Jejunum (tissue), 1 donor: Measurements from ENCODE around the genes KRTAP10-7, KRTAP12-2, KRTAP12-1 and UBE2G2.

- PRO-cap = no peak
Observed at GRCh38 chr21:44574827-44575276, 1.3 kb downstream of the KRTAP10-4 start.

DNA sequence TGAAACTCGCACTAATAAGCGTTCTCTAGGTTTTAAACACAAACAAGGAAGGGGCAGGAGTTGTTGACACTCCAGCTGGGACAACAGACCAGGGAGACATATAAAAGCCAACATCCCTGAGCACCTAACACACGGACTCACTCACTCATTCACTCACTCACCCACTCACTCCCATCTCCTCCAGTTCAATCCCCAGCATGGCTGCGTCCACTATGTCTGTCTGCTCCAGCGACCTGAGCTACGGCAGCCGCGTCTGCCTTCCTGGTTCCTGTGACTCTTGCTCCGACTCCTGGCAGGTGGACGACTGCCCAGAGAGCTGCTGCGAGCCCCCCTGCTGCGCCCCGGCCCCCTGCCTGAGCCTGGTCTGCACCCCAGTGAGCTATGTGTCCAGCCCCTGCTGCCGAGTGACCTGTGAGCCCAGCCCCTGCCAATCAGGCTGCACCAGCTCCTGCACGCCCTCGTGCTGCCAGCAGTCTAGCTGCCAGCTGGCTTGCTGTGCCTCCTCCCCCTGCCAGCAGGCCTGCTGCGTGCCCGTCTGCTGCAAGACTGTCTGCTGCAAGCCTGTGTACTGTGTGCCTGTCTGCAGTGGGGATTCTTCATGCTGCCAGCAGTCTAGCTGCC lies at the start of gene KRTAP10-7:
KRTAP10-7 (plus strand) TSS at position 173 of the 621 bp plus-strand sequence.
- PRO-cap = no peak

- PRO-cap = no peak
Observed at GRCh38 chr21:44666600-44667320, at the start of gene KRTAP12-2. Gene KRTAP12-2, minus strand, starts transcription at chr21:44666927.

GRCh38 chr21:44681920-44682457 lies at the start of gene KRTAP12-1:
Gene KRTAP12-1, minus strand, starts transcription at chr21:44682163.
- PRO-cap = no peak

DNA sequence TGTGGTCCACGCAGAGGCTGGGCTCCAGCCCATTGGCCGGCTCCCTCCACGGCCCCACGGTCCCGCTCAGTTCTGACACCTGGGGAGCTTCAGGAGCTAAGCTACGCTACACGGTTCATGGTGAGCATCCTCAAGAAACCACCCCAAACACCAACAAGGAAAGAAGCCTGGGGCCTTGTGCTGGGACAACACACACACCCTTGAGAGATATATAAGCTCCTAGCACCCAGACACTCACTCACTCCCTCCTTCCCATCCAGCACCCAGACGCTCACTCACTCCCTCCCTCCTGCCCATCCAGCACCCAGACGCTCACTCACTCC lies 254 bp upstream of the KRTAP10-12 start:
- PRO-cap = no peak

DNA sequence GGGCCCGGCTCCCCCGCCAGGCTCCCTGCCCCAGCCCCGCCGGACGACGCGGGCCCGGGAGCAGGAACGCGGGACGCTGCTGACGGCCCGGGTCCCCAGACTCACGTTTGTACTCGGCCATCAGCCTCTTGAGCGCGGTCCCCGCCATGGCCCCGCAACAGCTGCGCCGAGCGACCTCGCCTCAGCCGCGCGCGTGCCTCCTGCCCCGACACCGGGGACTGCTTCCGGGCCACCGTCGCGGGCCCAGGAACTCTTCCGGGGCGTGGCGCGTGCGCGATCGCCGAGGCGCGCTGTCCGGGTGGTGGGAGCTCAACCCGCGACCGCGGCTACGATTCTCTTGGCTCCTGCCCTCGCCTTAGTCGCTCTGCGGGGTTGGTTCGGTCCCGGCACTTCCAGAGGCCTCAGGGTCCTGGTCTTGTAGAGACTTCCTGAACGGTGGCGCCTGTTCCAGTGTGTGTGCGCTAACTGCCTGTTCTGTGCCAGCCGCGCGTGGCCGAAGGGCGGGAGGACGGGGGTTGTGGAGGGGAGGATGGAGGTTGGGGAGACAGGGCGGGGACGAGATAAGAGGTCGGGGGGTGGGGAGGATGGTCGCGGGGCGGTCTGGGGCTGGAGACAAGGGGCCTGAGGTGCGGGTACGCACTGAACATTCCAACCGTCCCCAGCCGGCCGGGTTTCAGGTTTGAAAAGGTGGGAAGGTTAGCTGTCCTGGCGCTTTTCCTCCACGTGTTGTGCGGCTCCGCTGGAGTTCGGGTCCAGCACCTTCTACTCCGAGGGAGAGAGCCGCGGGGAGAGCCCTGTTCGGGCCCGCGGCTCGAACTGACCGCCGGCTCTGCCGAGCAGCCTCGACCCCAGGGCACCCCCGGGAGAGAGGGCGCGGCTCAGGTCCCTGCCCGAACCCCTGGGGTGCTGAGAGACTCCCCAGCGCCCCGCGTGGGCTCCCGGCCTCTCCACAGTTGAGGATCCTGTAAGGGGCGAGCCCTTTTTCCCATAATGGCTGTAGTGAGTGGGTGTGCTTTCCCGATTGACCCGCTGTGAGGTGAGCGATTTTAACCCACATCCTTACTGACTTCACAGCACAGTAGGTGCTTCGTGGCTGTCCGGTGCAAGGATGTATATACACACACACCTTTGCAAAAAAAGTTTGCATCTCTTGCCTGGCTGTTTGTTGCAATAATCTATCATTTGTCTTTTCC lies at the start of gene UBE2G2:
UBE2G2 (minus strand) TSS at position 220 of the 1,193 bp plus-strand sequence.
- PRO-cap = bidirectional peak, plus-strand start at position 277 of the sequence, minus-strand start at position 220 of the sequence

DNA sequence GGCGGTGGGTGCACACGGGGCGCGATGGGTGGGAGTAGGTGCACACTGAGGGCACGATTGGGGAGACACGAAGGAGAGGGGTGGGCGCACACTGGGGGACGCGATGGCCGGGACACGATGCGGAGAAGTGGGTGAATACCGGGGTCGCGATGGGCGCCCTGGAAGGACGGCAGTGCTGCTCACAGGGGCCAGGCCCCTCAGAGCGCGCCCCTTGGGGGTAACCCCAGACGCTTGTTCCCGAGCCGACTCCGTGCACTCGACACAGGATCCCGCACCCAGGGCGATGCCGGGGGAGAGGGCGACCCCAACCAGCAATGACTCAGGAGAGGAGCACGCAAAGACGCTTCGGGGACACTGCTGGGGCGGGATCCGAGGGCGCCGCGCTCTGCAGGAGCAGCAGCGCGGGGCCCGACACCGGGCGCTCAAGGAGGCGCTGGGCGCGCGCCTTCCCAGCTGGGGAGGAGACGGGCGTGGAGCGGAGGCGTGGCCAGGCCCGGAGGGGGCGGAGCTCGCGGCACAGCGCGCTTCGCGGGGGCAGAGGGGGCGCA lies 546 bp downstream of the SUMO3 start:
- PRO-cap = unidirectional peak, minus-strand start at position 424 of the sequence

- PRO-cap = no peak
Observed at GRCh38 chr21:44851138-44851866, 22.2 kb downstream of the PTTG1IP start.

DNA sequence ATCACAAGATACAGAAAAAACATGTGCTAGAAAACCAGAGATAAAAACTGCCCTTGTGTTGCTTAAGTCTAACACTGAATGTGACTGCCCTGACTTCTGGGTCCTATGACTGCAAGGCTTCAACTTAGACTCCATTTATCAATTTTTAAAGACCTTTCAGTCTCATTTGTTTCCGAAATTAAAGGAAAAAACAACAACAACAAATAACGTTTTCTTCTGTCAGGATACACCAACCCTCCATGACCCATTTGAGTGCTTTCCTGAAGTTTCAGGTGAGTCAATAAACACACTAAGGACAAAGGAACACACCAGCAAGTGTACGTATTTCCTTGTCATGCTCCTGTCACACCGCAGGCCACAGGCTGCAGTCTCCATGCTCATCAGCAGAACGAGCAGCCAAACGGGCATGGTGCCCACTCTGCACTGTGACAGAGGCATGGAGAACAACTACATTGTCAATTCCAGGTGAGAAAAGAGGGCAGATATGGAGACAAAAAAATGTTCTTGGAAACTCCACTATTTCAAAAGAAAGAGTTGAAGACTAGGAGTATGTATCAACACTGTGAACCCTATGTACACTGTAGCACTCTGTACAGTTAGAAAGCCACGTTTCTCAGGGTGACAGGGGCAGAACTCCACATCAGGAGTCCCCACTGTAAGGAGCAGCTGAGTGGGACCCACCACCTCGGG lies 2.7 kb downstream of the PTTG1IP start:
- PRO-cap = no peak

DNA sequence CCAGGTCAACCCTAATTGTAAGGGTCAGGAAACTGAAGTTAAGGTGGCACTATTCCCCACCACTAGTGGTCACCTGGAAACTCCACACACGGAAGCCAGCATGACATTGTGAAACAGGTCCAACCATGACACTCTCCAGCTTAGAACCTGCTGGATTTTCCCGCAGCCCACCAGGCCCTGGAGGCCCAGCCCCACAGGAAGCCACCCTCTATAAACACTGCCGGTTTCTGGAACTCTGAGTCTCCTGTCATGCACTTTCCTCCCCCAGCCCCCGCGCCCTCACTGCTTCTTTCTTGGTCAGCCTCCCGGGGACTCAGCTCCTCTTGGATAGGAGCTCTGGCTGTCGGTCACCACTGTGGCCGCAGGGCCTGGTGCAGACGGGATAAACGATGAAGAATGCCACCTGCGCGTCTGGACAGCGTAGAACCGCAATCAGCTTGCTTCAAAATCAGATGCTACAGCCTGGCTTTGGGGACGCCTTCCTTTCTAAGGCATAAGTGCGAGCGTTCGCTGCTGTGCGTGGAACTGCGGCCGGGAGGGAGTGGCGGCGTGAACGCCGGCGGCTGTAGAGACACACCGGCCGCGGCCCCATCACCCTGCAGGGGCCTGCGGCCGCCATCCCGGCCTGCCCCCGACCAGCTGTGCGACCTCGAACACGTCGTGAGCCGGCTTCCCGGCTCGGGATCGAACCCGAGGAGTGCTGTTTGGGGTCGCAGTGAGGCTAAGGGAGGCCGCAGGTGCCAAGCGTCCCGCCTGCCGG lies 859 bp downstream of the PTTG1IP start:
- PRO-cap = no peak

DNA sequence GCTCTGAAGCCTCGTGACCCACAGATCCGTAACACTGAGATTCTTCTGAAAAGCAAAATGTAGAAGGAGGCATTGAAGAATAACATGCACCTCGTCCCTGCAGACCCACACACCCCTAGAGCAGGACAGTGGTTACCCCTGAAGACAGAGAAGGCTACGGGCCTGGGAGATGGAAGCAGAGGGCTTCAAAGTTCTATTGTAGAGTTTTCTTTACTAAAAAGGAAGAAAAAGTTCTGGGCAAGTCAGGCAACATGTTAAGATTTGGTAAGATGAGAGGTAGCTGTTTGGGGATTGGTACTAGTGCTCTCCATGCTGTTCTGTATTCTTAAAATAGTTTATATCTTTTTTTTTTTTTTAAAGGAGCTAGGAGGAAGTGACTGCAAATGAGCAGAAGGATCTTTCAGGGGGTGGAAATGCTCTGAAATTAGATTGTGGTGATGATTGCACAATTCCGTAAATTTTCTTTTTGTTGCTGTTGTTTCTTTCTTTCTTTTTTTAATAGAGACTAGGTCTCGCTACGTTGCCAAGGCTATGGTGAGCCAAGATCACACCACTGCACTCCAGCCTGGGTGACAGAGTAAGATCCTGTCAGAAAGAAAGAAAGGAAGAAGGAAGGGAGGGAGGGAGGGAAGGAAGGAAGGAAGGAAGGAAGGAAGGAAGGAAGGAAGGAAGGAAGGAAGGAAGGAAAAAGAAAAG lies 4.2 kb upstream of the ITGB2 start:
- PRO-cap = no peak

DNA sequence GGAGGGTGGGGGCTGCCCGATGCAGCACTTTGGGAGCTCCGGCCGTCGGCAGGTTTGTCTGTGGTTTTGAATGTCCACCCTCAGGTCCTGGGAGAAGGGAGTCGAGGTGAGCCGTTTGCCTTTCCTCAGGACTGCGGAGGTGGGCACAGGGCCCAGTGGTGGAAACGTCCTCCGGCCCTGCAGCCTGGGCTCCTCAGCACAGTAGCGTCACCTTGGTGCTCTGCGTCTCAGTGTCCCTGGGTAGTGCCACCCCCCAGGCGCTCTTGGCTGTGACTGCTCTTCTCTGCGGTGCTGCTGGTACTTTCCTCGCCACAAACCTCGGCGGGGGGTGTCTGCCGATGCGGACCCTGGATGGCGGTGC lies 14.6 kb downstream of the SLX9 start:
- PRO-cap = no peak

DNA sequence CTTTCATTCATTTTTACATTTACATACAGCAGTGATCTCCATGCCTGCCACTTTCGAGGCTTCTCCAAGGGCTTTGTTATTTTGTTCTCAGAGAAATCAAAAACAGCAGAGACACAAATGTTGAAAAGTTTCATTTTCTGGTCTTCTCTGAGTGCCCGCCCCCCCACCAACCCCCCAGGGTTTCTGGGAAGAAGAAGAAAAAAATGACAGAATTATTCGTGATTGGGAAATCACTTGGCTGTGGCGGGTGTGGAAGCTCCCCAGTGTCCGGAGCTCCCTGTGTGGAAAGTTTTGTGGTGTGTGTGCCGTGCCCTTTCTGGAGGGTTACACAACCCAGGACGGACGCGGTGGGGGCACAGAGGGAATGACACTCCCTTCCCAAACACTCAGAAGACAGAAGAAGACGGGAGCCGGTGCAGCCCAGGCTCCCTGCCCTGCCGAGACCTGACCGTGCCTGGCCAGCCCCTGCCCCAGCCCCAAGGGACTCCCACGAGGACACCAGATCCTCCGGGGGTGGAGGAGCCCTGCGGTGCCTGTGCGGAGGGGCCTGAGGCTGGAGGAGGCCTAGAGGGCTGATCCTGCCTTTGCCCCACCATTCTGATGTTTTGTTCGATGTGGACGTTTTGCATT lies 33.1 kb upstream of the ADARB1 start:
- PRO-cap = unidirectional peak, plus-strand start at position 396 of the sequence

- PRO-cap = no peak
Observed at GRCh38 chr21:45063978-45064326, 10.4 kb upstream of the ADARB1 start.

- PRO-cap = no peak
Observed at GRCh38 chr21:45175447-45176553, 101.4 kb downstream of the ADARB1 start.

DNA sequence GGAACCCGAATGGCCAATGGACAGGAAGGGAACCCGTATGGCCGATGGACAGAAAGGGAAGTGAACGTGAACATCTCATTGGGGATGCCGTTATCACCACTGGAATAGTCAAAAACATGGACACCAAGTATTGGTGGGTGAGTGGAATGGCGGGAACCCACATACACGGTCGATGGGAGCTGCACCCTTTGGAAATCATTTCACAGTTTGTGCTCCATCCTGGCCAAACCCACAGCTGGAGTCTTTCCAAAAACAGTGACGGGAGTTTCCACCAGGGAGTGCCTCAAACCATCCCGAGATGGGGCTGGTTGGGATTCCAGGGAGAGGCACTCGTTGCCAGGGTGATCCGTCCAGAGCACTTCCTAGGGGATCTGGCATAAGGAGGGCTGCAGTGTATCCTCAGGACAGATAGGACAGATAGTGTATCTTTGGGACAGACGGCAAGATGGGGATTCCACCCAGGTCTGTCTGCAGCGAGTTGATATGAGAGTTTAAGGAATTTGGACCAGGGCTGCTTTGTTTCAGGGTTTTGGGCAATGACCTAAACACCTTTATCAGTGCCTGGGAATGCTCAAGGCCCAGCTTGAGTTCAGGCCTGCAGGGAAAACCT lies 3.2 kb upstream of the POFUT2 start:
- PRO-cap = no peak

- PRO-cap = bidirectional peak, plus-strand start at chr21:45296226, minus-strand start at chr21:45296142
Observed at GRCh38 chr21:45295706-45296401, 8.2 kb upstream of the POFUT2 start.

GRCh38 chr21:45324657-45325168 lies 37.0 kb upstream of the POFUT2 start:
- PRO-cap = no peak

DNA sequence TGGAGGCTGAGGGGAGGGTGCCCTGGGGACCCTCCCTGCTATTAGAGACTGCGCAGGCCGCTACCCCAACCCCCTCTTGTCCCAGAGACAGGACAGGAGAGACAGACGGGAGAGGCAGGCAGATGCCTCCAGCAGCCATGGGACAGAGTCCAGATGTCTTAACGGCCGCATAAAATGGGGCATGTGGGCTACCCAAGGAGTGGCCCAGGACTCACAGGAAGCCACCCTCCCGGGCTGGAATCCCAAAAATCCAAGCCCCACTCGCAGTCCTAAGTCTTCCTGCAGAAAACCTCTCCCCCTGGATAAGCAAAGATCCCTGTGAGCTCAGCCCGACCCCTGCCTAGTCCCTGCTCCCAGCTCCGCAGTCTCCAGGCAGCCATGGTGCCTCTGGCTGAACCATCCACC lies 43.6 kb upstream of the COL18A1 start:
- PRO-cap = no peak

GRCh38 chr21:45405493-45405764 lies 464 bp downstream of the COL18A1 start:
- PRO-cap = bidirectional peak, plus-strand start at chr21:45405662, minus-strand start at chr21:45405552